ENCODE data around the gene ECHDC1.

GRCh38 chr6:125099353-125100493, 53.9 kb upstream of the TPD52L1 start:
- PRO-cap, result no peak
- RAMPAGE, long total RNA, result no peak

- PRO-cap, result no peak
- RAMPAGE, long total RNA, result start-site peak on the minus strand at chr6:125445151-125445181, 38 and 52 reads in 2 replicates
Measured at GRCh38 chr6:125444570-125445437, 143.0 kb upstream of the HDDC2 start.

- PRO-cap, result no peak
- RAMPAGE, long total RNA, result no peak
Measured at GRCh38 chr6:125746200-125746515, 3.3 kb upstream of the HEY2 start.

DNA sequence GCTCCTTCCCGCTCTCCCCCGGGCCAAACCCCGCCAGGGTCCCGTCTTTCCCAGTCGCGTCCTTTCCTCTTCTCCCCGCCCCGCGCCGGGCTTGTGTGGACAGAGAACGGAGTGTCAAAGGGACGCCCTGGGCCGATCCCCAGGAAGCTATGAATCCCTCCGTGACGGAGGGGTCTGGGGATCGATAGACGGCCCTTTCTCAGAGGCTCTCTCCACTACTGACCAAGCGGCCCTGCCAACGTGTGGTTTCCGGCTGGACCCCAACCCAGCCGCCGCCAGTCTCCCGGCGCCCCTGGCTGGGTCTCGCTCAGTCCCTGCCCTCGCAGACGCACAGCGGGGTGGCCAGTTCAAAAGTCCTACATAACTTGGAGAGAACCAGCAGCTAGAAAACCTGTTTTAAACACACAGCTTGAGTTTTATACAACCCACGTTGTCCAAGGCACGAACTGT, 1.2 kb upstream of the HEY2 start:
- PRO-cap, result no peak
- RAMPAGE, long total RNA, result no peak

DNA sequence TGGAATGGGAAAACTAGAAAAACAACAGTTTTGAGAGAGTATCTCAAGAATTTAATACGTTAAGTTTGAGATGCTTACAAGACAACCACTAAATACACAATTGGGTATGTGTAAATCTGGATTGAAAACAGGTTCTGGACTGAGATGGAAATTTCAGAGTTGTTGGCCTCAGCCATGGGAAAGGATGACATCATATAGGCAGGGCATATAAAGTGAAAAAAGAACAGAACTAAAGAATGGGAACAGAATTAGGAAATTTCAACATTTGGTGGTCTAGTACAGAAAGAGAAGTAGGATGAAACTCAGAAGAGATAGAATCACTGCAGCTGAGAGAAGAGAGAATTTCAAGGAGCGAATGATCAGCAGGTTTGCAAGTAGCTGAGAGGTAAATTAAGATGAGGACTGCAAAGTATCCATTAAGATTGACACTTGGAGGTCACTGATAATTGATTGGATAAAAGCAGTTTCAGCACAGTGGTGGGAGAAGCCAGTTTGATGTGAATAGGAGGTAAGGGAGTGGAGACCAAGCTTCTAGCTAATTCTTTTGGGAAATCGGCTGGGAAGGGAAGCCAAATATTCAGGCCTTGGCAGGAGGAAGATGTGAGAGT, 37.3 kb downstream of the NCOA7 start:
- PRO-cap, result no peak
- RAMPAGE, long total RNA, result no peak

- PRO-cap, result no peak
- RAMPAGE, long total RNA, result no peak
Measured at GRCh38 chr6:126320019-126320319, 19.9 kb upstream of the CENPW start.

DNA sequence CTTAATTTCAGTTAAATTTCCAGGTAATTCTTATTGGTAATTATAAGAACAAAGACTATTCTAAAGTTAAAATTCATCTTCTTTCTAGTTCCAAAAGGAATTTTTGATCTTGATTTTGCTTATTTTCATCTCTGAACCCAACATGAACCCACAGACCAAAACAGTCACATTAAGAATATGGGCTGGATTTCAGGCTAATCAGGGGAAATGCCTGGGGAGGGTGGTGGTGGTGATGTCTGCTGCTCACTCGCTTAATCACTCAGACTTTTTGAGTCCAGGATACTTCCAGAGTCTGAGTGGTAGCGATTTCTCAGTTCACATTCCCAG, 345.5 kb upstream of the RSPO3 start:
- PRO-cap, result no peak
- RAMPAGE, long total RNA, result no peak

DNA sequence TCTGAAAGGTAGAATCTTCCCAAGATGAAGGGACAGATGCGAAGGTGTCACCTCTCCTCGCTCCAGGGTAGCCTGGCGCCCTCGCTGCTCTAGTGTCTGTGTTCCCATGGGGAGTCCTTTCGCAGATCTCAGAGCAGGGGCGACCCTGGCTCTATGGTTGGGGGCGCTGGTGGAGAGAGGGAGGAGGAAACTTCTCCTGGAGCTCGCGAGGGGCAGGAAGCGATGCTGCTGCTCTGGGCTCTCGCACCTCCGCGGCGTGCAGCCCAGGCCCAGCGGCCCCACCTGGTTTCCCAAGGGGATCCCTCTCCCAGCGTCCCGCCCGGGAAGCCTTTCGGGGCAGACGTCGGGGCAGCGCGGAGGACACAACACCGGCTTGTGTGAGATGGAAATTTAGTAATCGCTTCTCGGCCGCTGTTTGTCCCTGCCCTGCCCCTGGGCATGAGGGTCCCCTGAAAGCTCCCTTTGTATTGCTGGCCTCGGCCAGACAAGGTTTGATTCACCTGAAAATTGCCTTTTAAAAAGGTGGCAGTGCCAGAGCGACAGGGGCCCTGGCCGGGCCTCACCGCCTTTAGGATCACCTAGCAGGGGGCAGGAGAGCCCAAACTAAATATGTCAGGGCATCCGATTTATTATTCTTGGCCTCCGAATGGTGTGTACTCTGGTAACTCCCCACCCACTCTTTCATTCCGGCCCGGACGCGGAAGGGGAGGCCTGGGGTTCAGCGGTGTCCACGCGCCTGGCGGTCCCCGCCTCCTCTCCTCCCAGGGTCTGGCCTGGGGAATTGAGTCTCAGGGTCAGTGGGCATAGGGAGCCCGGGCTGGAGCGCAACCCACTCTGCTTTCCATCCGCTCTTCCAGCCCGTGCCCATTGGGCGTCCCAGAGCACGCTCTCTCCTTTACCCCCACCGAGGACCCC, 2.0 kb downstream of the RSPO3 start:
- PRO-cap, result bidirectional peak, plus-strand start at position 339 of the sequence, minus-strand start at position 91 of the sequence; bidirectional peak, plus-strand start at position 714 of the sequence, minus-strand start at position 580 of the sequence
- RAMPAGE, long total RNA, result no peak

- PRO-cap, result no peak
- RAMPAGE, long total RNA, result no peak
Measured at GRCh38 chr6:127198393-127199085, 68.1 kb upstream of the RNF146 start.

- PRO-cap, result bidirectional peak, plus-strand start at chr6:127343187, minus-strand start at chr6:127343150; bidirectional peak, plus-strand start at chr6:127343411, minus-strand start at chr6:127343297; bidirectional peak, plus-strand start at chr6:127343673, minus-strand start at chr6:127343609
- RAMPAGE, long total RNA, result start-site peak on the minus strand at chr6:127343348-127343389, 411 and 230 reads in 2 replicates; start-site peak on the minus strand at chr6:127343496-127343627, 116 and 32 reads in 2 replicates
Measured at GRCh38 chr6:127342941-127343724, at the start of gene ECHDC1. Gene ECHDC1 (minus strand): TSS chr6:127343609.

- PRO-cap, result no peak
- RAMPAGE, long total RNA, result no peak
Measured at GRCh38 chr6:127516323-127516815, 57.2 kb upstream of the KIAA0408 start.

DNA sequence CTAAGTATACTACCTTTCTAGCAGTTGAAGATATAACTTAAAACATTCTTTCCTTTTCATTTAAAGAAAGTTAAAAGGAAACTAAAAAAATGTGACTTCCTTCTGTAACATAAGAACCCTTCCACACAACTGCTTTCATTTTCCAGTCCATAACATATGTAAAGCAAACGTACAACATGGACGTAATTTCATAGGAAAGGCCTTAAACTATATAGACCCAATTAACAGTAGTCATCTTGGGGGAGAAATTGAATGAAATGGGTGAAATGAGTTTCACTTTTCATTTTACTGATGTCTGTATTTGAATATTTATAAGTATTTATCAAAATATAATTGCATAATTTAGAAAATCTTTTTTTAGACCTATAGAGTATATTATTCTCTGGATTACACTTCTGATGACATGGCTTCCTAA, 260.6 kb downstream of the PTPRK start:
- PRO-cap, result no peak
- RAMPAGE, long total RNA, result no peak

DNA sequence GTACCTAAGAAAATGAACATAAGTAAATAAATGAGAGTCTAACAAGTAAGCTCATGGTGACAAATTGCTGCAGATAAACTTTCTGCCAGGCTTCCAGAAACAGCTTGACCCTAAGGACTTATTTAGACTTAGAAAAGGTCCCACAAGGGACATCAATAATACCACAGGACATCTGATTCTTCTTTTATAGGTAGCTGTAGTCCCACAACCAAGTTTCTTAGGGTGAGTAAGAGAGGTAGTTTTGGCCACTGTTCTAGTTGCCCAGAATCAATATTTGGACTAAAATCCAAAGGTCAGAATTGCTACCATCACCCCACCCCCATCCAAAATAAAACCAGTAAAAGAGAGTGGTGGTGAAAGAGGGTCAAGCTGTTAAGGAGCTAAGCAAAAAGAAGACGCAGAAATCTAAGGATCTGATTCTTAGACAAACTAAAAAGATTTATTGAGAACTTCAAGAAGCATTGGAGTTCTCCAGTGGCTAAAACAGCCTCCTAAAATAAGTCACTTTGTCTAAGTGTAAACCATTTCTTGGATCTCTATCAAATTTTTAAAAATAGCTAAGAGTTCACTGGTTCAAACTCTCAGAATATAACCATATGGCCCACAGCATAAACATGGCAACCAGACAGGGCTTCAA, 180.6 kb downstream of the PTPRK start:
- PRO-cap, result no peak
- RAMPAGE, long total RNA, result no peak

- PRO-cap, result no peak
- RAMPAGE, long total RNA, result no peak
Measured at GRCh38 chr6:128398048-128398394, 122.4 kb downstream of the PTPRK start.

DNA sequence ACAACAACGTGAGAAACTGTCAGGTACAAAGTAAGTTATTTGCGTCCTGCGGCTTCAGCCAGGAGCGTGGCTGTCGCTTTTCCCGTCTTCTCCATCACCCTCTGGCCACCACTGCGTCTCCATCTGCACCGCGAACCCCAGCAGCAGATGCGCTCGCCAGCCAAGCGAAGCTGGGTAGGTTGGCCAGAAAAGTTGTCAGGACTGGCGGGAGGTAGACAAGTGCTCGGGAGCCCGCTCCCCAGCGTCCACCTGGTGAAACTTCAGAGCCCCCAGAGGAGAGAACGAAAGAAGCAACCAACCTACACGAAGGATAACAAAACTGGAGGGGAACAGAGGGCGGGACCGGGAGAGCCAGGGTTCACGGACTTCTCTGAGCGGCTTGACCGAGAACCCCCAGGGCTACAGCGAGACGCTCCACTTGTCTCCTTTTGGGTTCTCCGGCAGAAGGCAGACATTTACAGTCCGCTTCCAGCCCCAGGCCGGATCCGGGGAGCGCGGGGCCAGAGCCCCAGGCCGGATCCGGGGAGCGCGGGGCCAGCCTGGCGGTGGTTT, 1.4 kb downstream of the PTPRK start:
- PRO-cap, result bidirectional peak, plus-strand start at position 214 of the sequence, minus-strand start at position 96 of the sequence; bidirectional peak, plus-strand start at position 332 of the sequence, minus-strand start at position 251 of the sequence
- RAMPAGE, long total RNA, result no peak

DNA sequence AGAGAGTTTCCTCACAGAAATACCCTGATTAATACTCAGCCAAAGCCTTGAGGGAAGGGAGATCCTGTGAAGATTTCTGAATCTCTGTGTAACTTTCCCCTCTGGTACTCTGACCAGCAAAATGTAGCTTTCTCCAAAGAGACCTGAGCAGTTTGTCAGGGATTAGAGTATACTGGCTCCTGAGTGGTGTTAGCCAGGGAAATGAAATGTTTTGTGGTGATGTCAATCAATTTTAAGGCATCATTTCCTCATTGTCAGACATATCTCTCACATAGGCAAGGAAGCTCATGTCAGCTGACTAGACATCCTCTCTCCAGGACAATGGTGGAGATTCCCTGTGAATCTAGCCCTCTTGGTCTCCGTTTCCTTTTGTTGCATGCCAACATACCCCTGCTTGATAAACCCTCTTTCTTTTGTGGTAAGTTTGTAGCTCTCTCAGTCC, 135.5 kb upstream of the PTPRK start:
- PRO-cap, result no peak
- RAMPAGE, long total RNA, result no peak

- PRO-cap, result no peak
- RAMPAGE, long total RNA, result no peak
Measured at GRCh38 chr6:128910764-128911508, 28.0 kb downstream of the LAMA2 start.

GRCh38 chr6:129102561-129103187, 219.7 kb downstream of the LAMA2 start:
- PRO-cap, result no peak
- RAMPAGE, long total RNA, result no peak

DNA sequence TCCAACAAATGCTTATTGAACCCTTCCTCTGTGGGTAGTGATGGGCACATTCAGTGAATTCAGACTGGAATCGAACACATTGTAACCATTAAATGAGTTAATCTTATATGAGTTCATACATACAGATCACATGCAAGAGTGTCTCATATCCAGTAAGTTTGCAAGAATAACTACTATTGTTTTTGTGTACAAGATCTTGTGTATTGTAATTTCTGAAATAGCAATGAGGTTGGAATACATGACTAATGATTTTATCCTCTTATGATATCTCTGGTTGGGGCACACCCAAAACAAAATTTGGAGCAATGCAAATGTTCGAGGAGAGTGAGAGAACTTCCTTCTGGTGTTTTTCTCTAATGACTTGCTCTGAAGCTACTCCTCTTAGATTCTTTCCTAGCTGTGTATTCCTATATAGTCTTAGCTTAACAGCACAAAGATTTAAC, 252.4 kb downstream of the LAMA2 start:
- PRO-cap, result unidirectional peak, plus-strand start at position 310 of the sequence
- RAMPAGE, long total RNA, result no peak

- PRO-cap, result no peak
- RAMPAGE, long total RNA, result no peak
Measured at GRCh38 chr6:129589481-129590412, 120.2 kb downstream of the ARHGAP18 start.

Data from urinary bladder (tissue), 3 donors.